Mesenteric fat pad (tissue), 1 donor: ENCODE measurements around a stretch of chr3.

DNA sequence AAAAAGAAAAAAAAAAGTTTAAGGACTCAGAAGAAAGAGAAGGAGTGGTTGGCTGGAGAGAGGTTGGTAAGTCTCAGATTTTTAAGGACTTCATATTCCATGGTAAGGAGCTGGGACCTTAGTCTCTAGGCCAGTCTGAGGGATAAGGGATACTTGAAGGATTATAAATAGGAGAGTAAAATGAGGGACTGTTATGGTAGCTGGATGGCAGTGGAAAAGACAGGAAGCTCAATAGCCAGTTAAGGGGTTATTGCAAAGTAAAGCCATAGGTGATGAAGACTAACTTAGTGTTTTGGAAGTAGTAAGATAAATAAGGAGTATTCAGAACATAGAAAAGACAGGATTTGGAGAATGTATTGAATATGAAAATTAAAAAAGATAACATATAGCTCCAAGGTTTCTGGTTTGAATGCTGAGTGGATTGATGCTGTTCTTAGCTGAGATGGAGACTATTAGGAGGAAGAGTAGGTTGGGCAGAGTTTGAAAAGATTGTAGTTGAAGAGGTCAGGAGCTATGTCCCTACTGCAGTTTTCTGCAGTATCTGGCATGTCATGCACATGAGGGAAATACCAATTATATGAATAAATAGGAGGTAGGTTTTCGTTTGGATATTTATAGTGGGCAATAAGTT, 4.0 kb downstream of the SLC35A5 start:
- PRO-cap, result no peak

DNA sequence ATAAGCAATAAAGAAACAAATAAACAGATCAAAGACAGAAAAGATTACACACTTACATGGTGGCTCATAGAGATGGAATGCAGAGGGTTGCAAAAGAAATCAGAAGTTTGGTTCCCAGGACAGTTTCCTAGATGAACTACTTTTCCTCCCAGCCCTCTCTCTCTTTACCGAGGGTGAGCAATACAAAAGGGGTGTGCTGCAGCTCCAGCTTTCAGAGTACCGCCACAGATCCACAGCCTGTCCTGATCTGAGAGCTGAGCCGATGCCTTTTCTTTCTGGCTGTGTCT, 729 bp downstream of the CCDC80 start:
- PRO-cap, result unidirectional peak, plus-strand start at position 214 of the sequence

DNA sequence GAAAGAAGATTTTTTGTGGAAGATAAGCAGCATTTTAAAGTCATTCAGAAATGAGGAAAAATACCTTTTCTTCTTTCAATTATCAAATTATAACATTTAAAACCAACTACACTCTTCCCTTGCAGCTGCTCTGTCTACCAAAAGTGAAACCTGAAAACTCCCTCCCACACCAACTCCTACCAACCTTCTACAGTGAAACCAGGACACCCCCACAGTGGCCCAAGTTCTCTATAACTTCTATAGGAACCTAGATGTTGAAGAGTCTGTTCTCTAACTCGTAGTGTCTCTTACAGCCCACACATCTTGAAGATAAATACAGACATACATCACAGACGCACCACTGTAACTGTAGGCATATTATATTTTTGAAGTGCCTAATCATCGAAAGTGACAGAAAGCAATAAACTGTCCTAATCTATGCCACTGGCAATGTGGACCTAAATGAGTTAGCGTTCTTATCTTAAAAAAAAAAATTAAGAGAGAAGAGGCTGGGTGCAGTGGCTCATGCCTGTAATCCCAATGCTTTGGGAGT, 1.2 kb downstream of the CD200R1 start:
- PRO-cap, result no peak

- PRO-cap, result no peak
Measured at GRCh38 chr3:113004152-113004637, 13.4 kb downstream of the GTPBP8 start.

- PRO-cap, result no peak
Measured at GRCh38 chr3:113212907-113213286, 1.5 kb downstream of the BOC start.

GRCh38 chr3:113248121-113248554, 36.8 kb downstream of the BOC start:
- PRO-cap, result no peak

DNA sequence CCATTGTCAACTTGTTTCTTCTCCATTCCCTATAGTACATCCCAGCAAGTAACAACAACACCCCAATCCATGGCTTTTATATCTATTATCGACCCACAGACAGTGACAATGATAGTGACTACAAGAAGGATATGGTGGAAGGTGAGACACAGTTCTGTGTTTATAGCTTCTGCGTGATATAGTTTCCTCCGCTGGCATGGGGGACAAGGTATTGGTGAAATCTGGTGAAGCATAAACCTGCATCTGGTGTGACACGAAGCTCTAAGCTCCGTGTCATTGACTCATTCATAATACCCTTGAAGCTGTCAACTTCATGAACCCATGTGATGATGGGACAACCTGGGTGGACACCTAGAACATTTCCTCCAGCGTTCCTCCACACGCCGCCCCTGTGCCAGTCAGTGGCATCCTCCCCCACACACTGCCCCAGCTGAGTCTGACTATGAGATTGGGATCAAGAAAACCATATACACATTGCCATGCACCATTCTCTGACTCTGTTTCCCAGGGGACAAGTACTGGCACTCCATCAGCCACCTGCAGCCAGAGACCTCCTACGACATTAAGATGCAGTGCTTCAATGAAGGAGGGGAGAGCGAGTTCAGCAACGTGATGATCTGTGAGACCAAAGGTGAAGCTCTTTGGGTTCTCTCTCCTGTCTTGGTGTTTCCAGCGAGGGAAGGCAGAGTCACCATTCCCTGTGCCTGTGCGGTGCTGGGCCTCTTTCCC, 69.3 kb downstream of the BOC start:
- PRO-cap, result no peak

DNA sequence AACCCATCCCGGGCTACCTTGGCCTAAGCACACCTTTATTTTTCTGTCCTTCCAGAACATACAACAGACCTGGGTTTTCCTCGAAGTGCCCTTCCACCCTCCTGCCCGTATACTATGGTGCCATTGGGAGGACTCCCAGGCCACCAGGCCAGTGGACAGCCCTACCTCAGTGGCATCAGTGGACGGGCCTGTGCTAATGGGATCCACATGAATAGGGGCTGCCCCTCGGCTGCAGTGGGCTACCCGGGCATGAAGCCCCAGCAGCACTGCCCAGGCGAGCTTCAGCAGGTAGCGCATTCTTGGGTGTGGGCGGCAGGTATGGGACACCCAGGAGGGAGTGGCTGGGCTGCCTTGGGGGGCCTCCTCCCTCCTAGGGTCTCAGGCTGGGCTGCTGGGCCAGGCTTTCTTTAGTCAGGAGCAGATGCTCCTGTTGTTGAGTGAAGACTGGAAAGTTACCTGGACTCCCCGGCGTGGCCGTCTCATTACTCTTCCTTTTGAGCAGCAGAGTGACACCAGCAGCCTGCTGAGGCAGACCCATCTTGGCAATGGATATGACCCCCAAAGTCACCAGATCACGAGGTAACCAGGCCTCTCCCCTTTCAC, 73.0 kb downstream of the BOC start:
- PRO-cap, result no peak

GRCh38 chr3:113303828-113304549, 92.6 kb downstream of the BOC start:
- PRO-cap, result no peak

DNA sequence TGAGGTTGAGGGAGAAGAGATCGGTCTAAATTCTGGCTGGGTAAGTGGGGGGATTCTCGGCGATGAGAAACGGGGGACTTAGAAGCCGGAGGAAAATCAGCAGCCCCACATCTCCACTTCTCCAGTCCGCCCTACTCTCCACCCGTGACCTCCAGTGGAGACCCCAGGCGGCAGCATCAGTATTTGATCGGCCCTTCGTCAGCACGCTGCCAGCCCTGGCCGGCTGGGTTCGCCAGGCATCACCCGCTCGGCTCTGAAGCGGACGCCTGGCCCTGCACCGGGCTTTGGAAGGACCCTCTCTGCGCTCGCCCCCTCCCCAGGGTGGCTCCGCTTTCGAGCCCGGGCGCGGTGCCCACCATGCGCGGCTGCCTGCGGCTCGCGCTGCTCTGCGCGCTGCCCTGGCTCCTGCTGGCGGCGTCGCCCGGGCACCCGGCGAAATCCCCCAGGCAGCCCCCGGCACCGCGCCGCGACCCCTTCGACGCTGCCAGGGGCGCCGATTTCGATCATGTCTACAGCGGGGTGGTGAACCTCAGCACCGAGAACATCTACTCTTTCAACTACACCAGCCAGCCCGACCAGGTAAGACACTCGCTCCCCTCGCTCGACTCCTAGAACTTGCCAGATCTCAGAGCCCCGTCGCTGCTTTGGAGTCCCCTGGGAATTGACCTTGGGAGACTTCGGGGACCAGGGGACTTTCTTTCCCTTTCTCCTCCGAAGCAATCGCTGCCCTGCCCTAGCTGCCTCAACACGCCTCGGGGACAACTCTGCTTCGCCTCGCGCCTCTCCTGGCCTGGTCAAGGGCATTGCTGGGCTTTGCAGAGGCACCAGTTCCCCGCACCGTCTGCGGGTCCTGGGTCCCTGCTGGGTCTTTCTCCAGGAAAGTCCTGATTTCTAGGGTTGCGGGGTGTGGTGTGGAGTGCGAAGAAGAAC, 575 bp downstream of the SIDT1 start:
- PRO-cap, result no peak

GRCh38 chr3:113629997-113630503, 66.4 kb downstream of the USF3 start:
- PRO-cap, result no peak

DNA sequence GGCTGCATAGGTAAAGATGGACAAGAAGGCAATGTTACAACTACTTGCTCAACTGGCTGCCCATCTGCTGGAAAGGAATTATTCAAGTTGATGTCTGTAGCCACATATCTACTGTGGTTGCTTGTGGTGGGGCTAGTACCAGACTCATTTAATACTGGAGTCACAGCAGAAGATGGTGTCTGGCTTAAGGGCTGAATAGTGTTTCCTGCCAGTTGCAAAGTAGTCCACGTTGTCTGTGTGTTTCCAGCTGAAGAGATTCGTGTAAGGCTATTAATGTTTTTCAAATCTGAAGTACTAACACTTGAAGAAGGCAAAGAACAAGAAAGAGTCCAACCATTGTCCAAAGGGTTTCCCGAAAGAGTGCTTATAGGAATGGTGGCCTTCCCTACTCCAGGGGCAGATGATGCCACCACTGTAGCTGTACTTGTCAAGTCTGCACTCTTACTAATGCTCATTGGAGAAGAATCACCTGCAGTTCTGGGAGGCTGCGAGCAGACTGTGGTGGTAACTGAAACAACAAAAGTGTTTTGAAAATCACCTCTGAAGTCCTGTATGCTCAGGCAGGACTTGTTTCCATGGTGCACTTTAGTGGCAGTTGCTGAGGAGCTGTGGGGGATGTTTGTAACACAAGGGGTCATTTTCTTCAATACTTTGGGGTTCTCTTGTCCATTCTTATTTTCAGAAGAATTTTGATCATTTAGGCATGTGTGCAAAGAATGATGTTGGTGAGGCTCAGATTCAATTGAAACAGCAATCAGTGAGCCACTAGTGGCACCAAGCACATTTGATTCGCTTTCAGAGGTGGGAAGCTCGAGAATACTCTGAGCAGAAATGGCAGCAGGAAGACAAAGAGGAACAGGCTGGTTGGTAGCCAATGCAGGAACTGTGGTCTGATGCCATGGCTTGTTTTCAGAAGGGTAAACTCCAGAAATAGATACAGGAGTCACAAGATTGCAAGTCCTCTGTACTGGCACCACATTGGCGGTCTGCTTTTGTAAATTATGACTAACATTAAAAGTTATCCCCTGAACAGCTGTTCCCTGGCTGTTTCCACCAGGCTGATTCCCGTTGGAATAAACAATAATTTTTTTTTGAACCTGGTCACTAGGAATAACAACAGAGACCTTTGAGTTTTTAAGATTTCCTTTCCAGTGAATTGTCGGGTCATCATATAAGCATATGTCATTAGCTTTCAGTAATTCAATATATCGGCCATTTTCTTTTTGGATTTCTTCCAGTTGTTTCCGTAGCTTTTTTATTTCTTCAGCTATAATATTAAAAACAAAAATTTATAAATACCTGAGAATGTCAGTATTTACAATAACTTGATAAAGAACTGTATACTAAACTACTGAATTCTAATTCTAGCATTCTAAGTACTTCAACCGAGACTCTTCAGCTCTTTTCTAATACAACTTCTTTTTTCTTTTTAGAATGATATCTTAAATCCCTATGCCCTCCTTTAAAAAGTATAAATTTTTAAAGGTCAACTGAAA, 35.7 kb downstream of the USF3 start:
- PRO-cap, result no peak

DNA sequence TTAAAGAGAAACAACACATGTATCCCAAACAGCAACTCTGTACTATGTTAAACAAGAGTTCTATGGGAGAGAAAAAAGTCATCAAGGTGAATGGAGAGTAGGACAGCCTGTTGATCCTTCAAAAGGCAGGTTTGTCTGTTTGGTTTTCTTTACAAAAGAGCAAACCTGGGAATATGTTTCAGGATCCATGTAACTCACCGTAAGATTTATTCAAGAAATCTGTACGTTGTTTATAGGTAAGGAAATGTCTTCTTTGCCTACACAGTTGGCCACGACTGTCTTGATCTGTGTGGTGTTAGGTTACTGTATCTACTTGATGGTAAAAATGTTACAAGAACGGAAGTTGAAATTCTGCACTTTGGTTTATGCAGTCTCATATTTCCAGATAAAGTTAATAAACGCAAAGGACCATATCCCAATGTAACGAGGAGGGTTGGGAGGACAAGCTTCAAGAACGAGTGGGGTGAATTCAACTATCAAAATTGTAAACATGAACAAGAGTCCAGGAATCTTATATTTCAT, 1.1 kb downstream of the USF3 start:
- PRO-cap, result no peak

DNA sequence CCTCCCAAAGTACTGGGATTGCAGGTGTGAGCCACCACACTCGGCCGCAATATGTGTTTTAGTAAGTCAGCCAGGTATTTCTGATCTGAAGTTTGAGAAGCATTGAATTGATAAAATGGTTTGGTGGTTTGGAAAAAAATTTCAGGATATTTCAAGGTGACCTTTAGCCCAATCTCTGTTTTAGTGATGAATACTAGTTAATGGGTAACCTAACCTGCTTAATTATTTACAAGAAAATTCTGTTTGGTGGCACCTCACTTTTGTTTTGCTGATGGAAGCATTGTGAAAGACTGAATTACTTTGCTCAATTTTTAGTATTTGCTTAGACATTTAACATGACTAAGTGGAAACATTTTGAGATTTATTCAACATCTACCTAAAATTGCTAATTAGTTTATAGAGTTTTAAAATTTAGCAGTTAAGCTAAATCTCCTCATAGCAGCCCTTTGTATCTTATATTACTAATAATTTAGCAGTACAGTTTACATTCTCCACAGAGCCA, 35.2 kb downstream of the GRAMD1C start:
- PRO-cap, result no peak

DNA sequence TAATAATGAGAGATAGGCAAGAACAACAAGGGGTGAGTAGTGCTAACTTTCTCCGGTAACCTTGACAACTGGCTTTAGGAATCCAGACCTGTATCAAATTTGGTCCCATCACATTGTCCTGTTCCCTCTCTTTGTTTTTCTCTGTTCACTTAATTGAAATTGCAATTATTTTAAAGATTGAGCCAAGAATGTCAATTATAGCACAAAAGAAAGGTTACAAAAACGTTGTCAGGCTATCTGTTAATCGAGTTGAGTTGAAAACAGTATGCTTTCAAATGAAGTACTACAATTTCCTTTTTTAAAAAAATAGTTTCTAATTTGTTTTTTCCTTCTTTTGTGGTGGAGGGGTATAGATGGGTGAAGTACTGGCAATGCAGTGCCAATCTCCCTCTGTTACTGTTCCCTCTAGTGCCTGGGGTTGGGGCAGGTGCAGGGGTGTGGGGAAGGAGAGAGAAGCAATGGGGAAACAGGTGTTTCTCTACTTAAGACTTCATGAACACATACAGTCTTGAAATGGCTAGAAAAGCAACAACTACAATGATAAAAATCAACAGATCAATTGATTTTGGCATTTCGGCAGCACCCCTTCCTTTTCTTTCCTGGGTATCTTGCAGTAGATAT, 31.9 kb downstream of the TIGIT start:
- PRO-cap, result no peak

GRCh38 chr3:114334936-114335815, 41.3 kb downstream of the TIGIT start:
- PRO-cap, result no peak

- PRO-cap, result no peak
Measured at GRCh38 chr3:114658973-114659804, 365.4 kb downstream of the TIGIT start.

GRCh38 chr3:114900517-114901299, 246.4 kb downstream of the ZBTB20 start:
- PRO-cap, result no peak

DNA sequence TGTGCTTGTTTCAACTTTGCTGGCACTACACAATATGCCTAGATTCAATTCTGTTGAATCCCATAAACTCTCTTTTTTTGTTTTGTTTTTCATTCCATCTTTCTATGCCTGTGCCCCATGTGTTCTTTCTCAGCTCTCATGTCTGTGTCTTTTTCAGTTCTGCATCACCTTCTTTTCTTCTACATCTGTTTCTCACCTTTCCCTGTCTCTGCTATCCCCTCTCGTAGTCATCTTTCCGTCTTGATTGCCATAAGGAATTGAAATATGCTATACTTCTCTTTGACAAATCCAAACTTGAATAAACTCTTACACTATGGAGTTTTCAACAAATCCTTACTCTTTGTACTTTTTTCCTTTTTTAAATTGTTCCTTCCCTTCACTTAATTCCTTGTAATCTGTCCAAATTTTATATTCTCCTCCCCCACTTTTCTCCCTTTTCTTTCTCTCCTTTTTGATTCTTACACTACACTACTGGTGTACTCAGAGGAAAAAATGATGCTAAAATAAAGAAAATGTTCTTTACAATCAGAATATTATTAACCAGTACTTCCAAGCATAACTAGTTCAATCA, 123.7 kb downstream of the ZBTB20 start:
- PRO-cap, result no peak

DNA sequence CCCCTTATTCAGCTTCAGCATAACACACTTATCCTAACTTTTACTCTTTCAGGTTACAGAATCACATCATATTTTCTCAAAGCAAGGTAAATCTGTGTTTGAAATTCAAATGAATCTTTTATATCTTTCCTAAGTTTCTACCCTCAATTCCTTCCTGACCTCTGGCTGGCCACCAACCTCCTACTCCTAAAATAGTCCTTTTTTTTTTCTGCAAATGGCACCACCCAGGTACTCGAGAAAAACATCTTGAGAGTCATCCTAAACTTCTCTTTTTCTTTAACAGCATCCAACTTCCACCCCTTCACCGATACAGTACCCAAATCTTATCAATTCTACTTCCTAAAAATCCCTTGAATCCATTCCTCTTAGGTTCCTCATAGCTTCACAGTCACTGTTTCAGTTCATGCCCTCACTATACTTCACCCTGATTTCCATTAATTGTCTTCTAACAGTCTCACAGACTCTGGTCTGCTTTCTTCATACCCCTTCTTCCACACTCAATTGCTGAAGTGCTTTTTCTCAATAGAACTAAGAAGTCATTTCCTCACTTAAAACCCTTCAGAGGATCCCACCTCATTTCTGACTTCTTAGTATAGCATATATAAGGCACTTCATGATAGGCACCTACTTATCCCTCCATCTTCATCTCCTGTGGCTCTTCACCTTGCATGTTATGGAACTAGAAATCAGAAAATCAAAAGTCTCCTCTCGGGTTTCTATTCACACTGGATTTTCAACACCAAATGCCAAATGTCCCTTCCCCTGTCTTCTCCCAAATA, 80.8 kb downstream of the ZBTB20 start:
- PRO-cap, result no peak